Ovary (tissue), 7 donors: ENCODE measurements around a stretch of chr2.

DNA sequence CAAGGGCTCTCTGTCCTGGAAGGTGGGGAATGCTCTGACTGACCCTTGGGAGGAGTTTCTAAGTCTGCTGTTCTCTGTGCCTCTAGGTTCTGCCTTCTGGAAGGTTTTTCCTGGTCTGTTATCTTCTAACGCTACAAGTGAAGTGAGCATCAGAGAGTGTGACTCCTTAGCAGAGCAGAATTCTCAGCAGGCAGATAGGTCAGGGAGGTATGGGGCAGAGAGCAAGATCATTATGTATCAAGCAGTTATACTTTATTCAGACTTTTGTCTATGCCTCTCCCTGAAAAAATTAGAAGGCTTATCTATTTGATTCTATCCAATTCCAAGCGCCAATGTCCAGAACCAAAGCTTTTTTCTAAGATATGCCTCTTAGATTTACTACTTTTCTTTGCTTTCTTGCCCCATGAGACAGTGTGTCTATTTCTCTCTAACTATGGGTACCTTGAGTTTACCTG lies 35.5 kb downstream of the SP3 start:
- PRO-cap, 7 experiments, result no peak in any of the 7 experiments
- RAMPAGE, long total RNA, 2 experiments, result no peak in any of the 2 experiments

DNA sequence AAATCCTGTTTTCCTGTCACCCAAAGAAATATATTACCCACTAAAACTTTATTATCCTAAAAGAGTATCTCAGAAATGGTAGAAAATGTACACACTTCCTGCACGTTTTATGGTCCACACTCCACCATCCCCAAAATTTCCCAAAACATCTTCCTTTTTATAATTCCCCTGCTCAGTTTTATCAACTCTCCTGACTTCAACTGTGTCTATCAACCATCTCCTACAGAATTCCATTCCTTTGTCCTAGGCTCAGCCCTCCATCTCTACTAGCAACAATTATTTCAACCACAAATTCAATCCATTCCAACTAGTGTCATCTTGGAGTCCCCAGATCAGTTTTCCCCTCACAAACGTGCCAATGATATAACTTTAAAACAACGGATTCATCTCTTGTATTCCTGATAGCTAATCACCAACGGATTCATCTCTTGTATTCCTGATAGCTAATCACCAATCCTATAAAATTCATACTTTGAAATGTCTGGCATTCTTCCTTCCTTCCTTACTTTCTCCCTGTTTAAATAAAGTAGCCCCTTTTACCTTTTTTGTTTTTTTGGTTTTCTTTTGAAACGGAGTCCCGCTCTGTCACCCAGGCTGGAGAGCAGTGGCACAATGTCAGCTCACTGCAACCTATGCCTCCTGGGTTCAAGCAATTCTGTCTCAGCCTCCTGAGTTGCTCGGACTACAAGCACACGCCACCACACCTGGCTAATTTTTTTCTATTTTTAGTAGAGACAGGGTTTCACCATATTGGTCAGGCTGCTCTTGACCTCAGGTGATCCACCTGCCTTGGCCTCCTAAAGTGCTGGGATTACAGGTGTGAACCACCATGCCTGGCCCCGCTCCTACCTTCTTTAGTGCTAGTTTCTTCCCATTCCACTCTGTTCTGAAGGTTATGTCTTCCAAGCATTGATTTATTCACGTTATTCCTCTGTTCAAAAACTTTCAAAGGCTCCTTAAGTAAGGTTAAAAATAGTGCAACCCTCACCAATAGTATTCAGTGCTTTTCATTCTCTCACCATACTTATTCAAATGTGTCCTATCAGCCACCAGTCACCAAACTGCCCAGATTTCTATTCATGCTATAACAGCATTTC lies 29.3 kb downstream of the SP3 start:
- PRO-cap, 7 experiments, result no peak in any of the 7 experiments
- RAMPAGE, long total RNA, 2 experiments, result no peak in any of the 2 experiments

- PRO-cap, 7 experiments, result no peak in any of the 7 experiments
- RAMPAGE, long total RNA, 2 experiments, result no peak in any of the 2 experiments
Observed at GRCh38 chr2:173936647-173937585, 28.3 kb downstream of the SP3 start.

- PRO-cap, 7 experiments, result no peak in any of the 7 experiments
- RAMPAGE, long total RNA, 2 experiments, result no peak in any of the 2 experiments
Observed at GRCh38 chr2:173998225-173998919, 33.2 kb upstream of the SP3 start.

- PRO-cap, 7 experiments, result no peak in any of the 7 experiments
- RAMPAGE, long total RNA, 2 experiments, result no peak in any of the 2 experiments
Observed at GRCh38 chr2:174003905-174004604, 38.9 kb upstream of the SP3 start.

- PRO-cap, 7 experiments, result no peak in any of the 7 experiments
- RAMPAGE, long total RNA, 2 experiments, result no peak in any of the 2 experiments
Observed at GRCh38 chr2:174053295-174054396, 88.5 kb upstream of the SP3 start.

DNA sequence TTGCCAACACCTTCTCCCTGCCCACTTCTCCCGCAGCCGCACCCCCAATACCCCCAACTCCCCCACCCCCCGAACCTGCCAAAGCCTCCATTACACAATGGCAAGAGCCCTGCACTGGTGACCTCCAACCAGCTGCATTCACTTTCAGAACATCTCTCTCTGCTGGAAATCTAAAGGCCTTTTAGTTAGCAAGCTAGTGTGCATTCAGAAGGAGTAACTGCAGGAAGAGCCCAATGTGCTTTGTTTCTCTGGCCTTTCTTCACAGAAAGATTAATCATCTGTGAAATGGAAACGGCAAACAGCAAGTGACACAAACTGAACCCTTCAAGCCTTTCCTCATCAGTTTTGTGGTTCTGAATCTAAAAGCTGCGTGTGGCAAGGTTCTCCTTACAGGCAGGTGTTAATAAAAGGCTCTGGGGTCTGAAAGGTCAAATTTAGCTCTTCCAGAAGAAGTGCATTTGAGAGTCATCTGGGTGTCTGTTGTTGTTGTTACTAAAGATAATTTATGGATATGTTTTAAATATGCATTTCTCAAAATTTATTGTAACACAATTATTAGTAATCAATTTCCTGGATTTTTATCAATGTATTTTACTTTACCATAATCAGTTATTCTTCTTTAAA lies 124.0 kb downstream of the OLA1 start:
- PRO-cap, 7 experiments, result no peak in any of the 7 experiments
- RAMPAGE, long total RNA, 2 experiments, result no peak in any of the 2 experiments

GRCh38 chr2:174567681-174568427 lies 29.8 kb downstream of the WIPF1 start:
- PRO-cap, 7 experiments, result no peak in any of the 7 experiments
- RAMPAGE, long total RNA, 2 experiments, result no peak in any of the 2 experiments

- PRO-cap, 7 experiments, result no peak in any of the 7 experiments
- RAMPAGE, long total RNA, 2 experiments, result no peak in any of the 2 experiments
Observed at GRCh38 chr2:174574424-174575738, 22.7 kb downstream of the WIPF1 start.

DNA sequence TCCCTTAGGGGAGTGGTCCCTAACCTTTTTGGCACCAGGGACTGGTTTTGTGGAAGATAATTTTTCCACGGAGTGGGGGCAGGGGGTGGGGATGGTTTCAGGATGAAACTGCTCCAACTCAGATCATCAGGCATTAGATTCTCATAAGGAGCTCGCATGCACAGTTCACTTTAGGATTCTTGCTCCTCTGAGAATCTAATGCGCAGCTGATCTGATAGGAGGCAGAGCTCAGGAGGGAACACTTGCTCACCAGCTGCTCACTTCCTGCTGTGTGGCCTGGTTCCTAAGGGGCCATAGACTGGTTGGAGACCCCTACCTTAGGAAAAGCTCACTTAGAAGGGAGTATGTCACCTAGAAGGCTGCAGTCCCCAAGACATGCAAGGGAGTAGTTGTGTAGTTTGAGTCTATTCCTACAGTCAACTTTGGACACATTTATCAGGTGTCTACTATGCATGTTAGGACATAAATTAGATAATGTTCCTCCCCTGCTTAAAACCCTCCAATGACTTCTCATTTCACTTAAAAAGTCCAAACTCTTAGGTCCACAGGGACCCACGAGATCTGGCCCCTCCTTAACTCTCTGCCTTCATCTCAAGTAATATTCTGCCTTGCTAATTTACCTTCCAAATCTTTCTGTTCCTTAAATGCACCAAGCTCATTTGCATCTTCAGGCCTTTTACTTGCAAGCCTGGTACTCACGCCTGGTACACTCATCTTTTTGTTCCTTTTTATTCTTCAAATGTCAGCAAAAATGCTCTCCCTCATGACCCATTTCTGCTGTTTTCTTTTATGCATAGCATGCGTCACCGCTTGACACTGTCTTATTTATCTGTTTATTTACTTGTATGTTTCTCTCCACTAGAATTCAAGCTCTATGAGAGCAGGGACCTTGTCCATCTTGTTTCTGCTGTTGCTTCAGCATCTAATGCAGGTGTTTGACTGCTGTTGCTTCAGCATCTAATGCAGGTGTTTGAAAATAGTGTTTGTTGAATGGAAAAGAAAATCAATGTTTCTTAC lies 2.6 kb upstream of the WIPF1 start:
- PRO-cap, 7 experiments, result no peak in any of the 7 experiments
- RAMPAGE, long total RNA, 2 experiments, result no peak in any of the 2 experiments

- PRO-cap, 7 experiments, result no peak in any of the 7 experiments
- RAMPAGE, long total RNA, 2 experiments, result no peak in any of the 2 experiments
Observed at GRCh38 chr2:174606257-174606712, 8.7 kb upstream of the WIPF1 start.

- PRO-cap, 7 experiments, result no peak in any of the 7 experiments
- RAMPAGE, long total RNA, 2 experiments, result no peak in any of the 2 experiments
Observed at GRCh38 chr2:174610572-174611160, 13.1 kb upstream of the WIPF1 start.

- PRO-cap, 7 experiments, result no peak in any of the 7 experiments
- RAMPAGE, long total RNA, 2 experiments, result no peak in any of the 2 experiments
Observed at GRCh38 chr2:175929772-175930252, 72.3 kb downstream of the LNPK start.

DNA sequence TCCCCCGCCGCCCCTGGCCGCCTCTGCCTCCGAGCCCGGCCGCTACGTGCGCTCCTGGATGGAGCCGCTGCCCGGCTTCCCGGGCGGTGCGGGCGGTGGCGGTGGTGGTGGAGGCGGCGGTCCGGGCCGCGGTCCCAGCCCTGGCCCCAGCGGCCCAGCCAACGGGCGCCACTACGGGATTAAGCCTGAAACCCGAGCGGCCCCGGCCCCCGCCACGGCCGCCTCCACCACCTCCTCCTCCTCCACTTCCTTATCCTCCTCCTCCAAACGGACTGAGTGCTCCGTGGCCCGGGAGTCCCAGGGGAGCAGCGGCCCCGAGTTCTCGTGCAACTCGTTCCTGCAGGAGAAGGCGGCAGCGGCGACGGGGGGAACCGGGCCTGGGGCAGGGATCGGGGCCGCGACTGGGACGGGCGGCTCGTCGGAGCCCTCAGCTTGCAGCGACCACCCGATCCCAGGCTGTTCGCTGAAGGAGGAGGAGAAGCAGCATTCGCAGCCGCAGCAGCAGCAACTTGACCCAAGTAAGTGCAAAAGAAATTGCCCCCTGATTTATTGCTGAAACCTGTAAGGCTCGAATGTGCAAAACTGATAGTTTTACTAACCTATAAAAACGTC lies 655 bp downstream of the HOXD9 start:
- PRO-cap, 7 experiments, result peak in 7 of 7 experiments; most common plus-strand start position 459 of the sequence (in 2); most common minus-strand start position 520 of the sequence (in 6)
- RAMPAGE, long total RNA, 2 experiments, result no peak in any of the 2 experiments

DNA sequence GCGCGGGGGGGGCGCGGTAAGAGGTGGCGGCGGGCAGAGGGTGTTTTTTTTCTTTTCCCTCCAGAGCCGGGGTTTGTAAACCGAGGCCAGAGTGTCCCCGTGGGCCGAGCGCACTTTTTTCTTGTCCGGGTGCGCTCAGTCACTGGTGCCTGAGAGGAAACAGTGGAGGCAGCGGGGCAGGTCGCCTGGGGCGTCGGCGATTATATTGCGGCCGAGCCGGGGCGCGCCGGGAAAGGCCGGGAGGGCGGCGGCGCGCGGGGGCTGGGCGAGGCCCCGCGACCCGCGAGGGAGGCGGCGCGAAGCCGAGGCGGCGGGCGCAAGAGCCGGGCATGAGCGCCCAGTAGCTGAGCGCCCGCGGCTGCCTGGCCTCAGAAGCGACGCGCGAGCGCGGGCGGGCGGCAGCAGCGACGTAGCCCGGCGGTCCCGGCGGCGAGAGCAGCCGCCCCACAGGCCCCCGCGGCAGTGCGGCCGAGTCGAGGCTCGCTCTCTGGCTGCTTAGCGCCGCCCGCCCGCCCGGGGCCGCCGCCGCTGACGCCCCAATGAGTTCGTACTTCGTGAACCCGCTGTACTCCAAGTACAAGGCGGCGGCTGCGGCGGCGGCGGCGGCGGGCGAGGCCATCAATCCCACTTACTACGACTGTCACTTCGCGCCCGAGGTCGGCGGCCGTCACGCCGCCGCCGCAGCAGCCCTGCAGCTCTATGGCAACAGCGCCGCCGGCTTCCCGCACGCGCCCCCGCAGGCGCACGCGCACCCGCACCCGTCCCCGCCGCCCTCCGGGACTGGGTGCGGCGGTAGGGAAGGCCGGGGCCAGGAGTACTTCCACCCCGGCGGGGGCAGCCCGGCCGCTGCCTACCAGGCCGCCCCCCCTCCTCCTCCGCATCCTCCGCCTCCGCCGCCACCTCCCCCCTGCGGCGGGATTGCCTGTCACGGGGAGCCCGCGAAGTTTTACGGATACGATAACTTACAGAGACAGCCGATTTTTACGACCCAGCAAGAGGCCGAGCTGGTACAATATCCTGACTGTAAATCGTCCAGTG lies 642 bp downstream of the HOXD8 start:
- PRO-cap, 7 experiments, result peak in 7 of 7 experiments; most common plus-strand start position 371 of the sequence (in 7); most common minus-strand start position 701 of the sequence (in 4)
- RAMPAGE, long total RNA, 2 experiments, result start-site peak on the plus strand in 1 of 2 experiments, centred at positions 781 to 924 of the sequence, 35 to 62 reads per replicate

DNA sequence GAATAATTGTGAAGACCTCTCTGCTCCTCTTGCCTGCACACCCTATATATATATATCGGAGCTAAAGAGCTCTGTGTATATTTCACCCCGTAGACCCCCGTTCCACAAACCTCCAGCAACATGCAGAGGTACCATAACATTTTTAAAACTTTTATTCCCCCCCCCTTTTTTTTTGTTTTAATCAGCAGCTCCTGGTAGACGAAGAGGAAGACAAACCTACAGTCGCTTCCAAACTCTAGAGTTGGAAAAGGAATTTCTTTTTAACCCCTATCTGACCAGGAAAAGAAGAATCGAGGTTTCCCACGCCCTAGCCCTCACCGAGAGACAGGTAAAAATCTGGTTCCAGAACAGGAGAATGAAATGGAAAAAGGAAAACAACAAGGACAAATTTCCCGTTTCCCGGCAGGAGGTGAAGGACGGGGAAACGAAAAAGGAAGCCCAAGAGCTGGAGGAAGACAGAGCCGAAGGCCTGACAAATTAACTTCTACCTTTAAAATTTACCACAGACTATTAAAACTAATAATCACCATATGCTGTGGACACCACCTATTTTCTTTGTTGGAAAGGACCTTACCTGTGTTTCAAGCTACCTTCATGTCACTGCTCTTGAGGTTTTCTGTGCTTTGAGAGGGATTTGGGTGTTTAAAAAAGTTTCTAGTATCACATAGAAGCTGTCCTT lies 1.8 kb downstream of the HOXD8 start:
- PRO-cap, 7 experiments, result peak in 5 of 7 experiments; most common plus-strand start position 180 of the sequence (in 2)
- RAMPAGE, long total RNA, 2 experiments, result start-site peak on the plus strand in 1 of 2 experiments, centred at position 232 of the sequence, 15 reads per replicate

DNA sequence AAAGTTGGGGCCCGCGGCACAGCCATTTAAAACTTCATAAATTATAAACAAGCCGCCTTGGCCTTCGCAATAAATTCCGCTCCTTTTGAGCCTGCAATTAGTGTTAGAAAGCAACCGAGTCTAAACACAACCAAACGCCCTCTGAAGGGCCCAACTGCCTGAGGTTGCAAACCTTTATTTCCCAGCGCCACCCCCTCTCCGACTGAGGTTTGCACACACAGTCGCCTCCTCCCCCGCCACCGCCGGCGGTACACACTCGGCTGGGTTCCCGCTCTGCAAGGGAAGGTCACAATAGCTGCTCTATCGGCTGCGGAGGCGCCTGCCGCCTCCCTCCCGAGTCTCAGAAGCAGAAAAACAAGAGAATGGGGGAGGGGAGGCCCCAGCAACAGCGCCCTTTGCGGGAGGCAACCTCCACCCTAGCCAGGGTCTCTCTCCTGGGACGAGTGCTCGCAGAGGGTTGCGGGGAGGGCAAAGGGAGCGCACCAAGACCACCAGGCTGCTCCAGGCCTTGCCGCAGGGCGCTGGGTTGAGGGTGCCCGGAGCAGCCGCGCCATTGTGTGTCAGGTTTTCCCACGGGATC lies 13.5 kb upstream of the HOXD1 start:
- PRO-cap, 7 experiments, result peak in 6 of 7 experiments; most common plus-strand start position 253 of the sequence (in 3); most common minus-strand start position 143 of the sequence (in 6)
- RAMPAGE, long total RNA, 2 experiments, result no peak in any of the 2 experiments

GRCh38 chr2:176271539-176272265 lies 2.5 kb downstream of the MTX2 start:
- PRO-cap, 7 experiments, result no peak in any of the 7 experiments
- RAMPAGE, long total RNA, 2 experiments, result no peak in any of the 2 experiments

- PRO-cap, 7 experiments, result peak in 1 of 7 experiments; most common plus-strand start chr2:176566185 (in 1); most common minus-strand start chr2:176565898 (in 1)
- RAMPAGE, long total RNA, 2 experiments, result no peak in any of the 2 experiments
Observed at GRCh38 chr2:176565813-176566372, 296.7 kb downstream of the MTX2 start.

DNA sequence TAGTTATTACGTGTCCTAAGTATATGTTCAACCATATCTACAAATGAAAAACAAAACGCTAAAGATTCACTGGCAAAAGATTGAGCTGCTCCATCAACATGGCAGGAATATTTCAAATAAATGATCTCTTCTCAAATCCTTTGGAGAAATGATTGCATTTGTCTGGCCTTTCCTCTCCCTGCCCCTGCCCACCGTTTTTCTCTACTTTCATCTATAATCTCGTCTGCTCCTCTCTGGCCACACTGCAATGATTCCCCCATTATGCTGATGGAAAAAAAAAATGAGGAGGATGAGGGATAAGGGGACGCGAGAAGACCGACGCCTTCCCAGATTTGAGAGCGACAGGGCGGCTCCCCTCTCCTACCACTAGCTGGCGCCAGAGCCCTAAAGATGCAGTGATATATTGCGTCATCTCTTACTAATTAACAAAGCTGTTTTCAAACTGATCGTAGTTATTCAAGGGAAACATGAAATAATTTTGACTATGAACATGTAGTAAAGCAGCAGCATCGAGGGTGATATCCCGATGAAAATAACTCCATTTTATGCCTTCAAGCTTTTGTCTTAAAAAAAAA lies 48.1 kb upstream of the HNRNPA3 start:
- PRO-cap, 7 experiments, result peak in 6 of 7 experiments; most common plus-strand start position 440 of the sequence (in 4); most common minus-strand start position 334 of the sequence (in 5)
- RAMPAGE, long total RNA, 2 experiments, result no peak in any of the 2 experiments